HTERT-HM (cell line): ENCODE measurements around the genes ENO2, PTPN6 and PHB2.

DNA sequence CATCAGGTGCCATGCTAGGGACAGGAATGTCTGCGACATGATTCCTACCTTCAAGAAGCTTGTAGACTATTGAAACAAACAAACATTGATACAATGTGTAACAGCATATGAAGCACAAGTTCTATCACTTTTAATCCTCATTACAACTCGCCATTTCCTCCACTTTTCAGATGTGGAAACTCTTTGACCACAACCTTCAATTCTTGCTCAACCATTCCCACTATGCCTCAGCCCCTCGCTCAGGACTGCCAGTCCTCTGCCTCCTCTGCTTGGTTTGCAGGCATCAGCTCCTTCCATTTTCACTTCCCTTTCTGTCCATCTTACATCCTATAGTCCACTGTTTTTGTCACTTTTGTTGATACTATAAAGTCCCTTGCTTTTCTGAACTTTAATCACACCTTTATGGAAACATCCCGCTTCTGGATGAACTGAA is 28.2 kb upstream of the CD27 start:
- RRBS, result no CpG with 5 or more reads among the region's 4 CpGs

- RRBS, result no CpG with 5 or more reads among the region's 9 CpGs
These were observed 5.9 kb downstream of the VAMP1 start for GRCh38 chr12:6464492-6464986.

DNA sequence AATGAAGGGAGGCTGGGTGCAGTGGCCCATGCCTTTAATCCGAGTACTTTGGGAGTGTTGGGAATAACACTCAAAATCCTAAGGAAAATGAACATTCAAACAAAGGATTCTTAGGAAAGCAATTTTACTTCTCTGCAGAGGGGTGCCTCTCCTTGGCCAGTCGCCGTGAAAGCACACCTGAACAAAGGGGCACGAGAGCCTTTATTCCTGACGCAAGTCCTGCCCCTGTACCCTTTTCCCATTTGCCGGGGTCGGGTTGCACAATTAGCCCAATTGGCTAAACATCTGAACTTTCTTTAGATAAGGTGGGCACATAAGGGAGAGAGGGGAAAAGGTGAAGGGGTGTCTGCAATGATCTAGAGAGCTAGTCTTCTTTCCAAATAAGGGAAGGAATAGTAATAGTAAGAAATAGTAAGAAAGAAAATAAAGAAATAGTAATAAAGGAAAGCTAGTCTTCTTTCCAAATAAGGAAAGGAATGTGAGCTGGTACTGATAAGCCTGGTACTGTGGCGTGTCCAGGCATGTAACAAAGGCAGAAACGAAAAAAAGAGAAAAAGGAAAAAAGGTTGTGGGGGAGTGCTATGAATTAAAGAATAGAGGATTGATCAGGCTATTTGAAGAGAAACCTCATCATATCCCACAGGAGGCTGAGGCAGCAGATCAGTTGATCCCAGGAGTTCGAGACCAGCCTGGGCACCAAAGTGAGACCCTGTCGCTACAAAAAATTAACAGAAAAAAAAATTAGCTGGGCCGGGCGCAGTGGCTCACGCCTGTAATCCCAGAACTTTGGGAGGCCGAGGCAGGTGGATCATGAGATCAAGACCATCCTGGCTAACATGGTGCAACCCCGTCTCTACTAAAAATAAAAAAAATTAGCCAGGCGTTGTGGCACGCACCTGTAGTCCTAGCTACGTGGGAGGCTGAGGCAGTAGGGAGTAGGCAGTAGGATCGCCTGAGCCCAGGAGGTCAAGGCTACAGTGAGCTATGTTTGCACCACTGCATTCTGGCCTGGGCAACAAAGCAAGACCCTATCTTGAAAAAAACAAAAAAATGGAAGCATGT is 13.7 kb downstream of the NCAPD2 start:
- RRBS, result no CpG with 5 or more reads among the region's 20 CpGs

GRCh38 chr12:6528754-6530034 is 5.1 kb upstream of the GAPDH start:
- RRBS, result no CpG with 5 or more reads among the region's 28 CpGs

DNA sequence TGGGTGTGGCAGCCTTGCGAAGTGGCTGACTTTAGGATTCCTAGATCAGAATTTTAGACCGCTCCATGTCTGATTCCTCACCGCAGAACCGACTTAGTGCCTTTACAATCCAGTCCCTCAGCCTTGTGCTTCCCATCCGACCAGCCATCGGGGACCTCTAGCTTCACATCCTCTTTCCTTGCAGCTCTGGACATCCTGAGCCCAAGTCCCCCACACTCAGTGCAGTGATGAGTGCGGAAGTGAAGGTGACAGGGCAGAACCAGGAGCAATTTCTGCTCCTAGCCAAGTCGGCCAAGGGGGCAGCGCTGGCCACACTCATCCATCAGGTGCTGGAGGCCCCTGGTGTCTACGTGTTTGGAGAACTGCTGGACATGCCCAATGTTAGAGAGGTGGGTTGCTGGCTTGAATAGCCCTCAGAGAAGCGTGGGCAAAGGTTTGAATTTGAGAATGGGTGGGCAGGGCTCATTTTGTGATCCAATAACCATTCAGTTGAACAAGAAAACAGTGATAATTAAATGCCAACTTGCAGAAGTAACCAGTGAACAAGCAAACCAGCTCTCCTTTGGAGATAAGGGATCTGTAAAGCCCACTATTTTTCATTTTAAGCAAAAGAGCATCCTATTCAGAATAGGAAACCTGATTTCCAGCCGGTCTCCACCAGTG is 715 bp downstream of the COPS7A start:
- RRBS, result no CpG with 5 or more reads among the region's 12 CpGs

- RRBS, result no CpG with 5 or more reads among the region's 6 CpGs
These were observed 686 bp upstream of the TPI1 start for GRCh38 chr12:6866686-6867004.

GRCh38 chr12:6890864-6891953 is 13.4 kb upstream of the LRRC23 start:
- RRBS, result under 1% methylated on average over 10 of the region's 69 CpGs

- RRBS, result 3% methylated on average over 23 of the region's 75 CpGs
These were observed at the start of gene ENO2 for GRCh38 chr12:6914157-6915023. TSS of gene ENO2 (plus strand) at chr12:6914580.

DNA sequence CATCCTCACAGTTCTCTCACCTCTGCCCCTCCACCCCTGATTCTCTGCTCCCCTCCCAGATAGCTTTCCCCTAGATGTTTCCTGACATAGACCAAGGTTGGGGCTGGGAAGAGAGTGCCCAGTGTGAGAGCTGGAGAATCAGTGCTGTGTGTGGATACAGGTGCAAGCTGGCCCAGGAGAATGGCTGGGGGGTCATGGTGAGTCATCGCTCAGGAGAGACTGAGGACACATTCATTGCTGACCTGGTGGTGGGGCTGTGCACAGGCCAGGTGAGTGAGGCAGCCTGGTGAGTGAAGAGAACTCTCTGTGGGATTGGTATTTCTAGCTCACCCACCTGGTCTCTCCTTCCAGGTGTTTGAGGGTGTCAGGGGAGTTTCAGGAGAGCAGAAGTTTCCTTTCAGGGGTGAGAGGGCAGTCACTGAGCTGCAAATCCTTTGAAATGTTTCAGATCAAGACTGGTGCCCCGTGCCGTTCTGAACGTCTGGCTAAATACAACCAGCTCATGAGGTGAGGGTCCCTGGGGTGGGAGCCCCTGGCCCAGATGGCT is 5.8 kb upstream of the ATN1 start:
- RRBS, result no CpG with 5 or more reads among the region's 4 CpGs

- RRBS, result 1% methylated on average over 28 of the region's 49 CpGs
These were observed 409 bp upstream of the ATN1 start for GRCh38 chr12:6927171-6927929.

DNA sequence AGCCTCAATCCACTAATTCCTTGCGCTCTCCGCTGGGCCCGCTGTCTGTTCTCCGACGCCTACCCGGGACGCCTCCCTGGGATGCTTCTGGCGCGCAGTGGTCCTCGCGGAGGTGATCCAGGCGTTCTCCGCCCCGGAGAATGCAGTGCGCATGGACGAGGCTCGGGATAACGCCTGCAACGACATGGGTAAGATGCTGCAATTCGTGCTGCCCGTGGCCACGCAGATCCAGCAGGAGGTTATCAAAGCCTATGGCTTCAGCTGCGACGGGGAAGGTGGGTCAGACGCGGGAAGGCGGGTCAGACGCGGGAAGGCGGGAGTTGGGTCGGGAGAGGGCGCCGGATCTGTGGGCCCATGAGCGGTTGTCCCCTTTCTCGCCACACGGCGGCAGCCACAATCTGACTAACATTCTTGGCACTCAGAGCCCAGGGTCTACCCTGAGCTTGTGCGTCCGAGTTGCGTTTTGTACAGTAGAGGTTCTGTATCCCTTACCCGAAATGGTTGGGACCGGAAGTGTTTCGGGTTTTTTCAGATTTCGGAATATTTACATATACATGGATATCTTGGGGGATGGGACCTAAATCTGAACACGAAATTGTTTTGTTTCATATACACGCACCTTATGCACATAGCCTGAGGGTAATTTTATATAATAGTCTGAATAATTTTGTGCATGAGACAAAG is 698 bp downstream of the C12orf57 start:
- RRBS, result 3% methylated on average over 13 of the region's 46 CpGs

DNA sequence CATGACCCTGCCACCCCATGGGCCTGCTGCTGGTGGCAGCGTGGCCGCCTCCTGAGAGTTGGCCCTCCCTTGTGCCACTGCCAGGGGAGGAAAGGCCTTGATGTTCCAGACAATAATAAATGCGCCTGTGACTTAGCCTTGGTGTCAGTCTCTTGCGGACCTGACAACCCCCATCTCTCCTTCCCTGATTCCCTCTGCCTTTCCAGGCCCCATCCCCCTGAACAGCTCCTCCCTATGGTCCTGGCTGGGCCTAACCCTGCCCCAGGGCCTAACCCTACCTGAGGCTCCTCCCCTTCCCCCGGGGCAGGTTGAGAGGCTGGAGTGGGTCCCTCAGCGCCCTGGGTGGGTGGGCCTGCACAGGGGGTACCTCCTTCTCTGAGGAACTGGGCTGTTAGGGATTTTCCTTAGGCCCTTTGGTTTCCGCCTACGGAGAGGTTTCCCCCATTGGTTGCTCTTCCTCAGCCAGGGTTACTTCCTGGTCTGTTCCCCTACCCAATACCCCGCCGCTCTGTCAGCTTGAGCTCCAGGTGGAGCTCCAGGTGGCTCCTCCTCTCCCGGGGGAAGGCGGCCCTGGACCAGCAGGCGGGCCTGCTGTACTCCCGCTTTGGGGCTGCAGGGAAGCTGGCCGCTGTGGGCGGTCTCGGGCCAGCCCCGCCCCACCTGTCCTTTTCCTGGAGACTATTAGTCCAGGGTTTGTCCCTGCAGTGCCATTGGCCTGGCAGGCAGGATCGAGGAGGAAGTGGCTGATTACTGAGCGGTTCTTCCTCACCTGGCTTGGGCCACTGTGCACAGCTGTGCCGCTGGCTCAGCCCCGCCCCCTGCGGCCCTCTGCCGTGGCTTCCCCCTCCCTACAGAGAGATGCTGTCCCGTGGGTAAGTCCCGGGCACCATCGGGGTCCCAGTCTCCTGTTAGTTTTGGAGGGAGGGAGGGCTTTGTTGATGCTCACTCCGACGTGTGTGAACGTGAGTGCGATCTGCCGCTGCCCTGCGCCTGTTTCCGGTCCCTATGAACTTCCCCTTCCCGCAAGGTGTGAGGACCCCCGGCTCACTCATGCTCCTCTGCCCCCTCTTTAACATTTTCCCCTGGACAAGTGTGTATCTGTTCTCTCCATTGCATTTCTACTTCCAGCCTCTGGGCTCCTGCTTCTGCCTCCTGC is 2.4 kb downstream of the C12orf57 start:
- RRBS, result 89% methylated on average over 6 of the region's 36 CpGs

GRCh38 chr12:6951154-6951869 is at the start of gene PTPN6:
TSS of gene PTPN6 (plus strand) at chr12:6951356.
- RRBS, result 47% methylated on average over 5 of the region's 27 CpGs

GRCh38 chr12:6968184-6968725 is 2.2 kb downstream of the PHB2 start:
- RRBS, result no CpG with 5 or more reads among the region's 11 CpGs

GRCh38 chr12:6970001-6970996 is at the start of gene PHB2:
TSS of gene PHB2 (minus strand) at chr12:6970664.
- RRBS, result under 1% methylated on average over 17 of the region's 64 CpGs

DNA sequence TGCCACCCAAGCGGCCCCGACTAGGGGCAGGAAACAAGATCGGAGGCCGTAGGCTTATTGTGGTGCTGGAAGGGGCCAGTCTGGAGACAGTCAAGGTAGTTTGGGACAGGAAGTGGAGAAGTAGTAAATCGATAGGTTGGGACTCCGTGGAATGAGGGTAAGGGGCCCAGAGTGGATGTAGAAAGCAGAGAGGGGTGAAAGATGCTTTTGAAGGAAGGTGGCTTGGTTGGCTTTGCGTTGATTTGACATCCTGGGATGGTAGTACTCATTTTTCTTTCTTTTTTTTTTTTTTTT is 231 bp downstream of the EMG1 start:
- RRBS, result no CpG with 5 or more reads among the region's 7 CpGs

GRCh38 chr12:7065073-7065428 is 4.5 kb downstream of the C1S start:
- RRBS, result no CpG with 5 or more reads among the region's 4 CpGs

DNA sequence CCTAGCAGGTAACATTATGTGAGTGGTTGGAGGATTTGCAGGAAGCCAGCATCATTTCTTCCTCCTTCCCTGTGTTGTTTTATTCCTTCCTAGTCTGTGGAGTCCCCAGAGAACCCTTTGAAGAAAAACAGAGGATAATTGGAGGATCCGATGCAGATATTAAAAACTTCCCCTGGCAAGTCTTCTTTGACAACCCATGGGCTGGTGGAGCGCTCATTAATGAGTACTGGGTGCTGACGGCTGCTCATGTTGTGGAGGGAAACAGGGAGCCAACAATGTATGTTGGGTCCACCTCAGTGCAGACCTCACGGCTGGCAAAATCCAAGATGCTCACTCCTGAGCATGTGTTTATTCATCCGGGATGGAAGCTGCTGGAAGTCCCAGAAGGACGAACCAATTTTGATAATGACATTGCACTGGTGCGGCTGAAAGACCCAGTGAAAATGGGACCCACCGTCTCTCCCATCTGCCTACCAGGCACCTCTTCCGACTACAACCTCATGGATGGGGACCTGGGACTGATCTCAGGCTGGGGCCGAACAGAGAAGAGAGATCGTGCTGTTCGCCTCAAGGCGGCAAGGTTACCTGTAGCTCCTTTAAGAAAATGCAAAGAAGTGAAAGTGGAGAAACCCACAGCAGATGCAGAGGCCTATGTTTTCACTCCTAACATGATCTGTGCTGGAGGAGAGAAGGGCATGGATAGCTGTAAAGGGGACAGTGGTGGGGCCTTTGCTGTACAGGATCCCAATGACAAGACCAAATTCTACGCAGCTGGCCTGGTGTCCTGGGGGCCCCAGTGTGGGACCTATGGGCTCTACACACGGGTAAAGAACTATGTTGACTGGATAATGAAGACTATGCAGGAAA is 9.5 kb downstream of the C1S start:
- RRBS, result no CpG with 5 or more reads among the region's 15 CpGs

- RRBS, result no CpG with 5 or more reads among the region's 5 CpGs
These were observed 3.9 kb downstream of the CLSTN3 start for GRCh38 chr12:7134048-7134440.

DNA sequence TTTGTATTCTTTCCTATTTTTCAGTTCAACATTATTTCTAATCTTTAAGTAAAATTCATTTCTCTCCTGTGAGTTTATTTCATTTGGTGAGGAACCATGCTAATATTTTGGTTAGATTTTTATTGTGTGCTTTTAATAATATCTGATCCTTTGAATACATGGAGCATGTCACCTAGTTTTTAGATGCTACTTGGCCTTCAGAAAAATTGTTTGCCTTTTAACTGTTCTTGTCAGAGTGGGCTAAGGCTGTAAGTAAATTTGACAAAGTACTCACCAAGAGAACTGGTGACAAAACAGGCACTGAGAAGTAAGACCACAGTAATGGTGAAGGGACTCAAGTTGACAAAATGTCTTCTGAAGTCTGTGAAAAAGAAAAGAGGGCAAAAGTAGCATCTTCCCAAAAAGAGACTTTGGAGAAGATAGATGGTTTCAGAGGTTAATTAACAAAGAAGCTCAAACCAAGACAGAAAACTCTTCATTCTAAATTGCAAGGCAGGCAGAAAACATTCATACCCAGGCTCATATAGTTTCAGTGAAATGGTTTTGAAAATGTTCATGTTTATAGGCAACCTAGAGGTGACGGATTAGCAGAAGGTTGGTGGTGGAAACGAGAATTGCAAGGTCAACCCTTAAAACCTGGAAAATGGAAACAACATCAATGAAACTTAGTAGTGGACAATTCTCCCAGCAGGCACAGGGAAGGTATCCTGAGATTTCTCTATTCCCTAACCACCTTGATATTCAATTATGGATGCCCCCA is 1.2 kb downstream of the CD163 start:
- RRBS, result no CpG with 5 or more reads among the region's 2 CpGs